Bronchus (tissue), 1 donor: ENCODE measurements around the gene ARHGEF28.

DNA sequence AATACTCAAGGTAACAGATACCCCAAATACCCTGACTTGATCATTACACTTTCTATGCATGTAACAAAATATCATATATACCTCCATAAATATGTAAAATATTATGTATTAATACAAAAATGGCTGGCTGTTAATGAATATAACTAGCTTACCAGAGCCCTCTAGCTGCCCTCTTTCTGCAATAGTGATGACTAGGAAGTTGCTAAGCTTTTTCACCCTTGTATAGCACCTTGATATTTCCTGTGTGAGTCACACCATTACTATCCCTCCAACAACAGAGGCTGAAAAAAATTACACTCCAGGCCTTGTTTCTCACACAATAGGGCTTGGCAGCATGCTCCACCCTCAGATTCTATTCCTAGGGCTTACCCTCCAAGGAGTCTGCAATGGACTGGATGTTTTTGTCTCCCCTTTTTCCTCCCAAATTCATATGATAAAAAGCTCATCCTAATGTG, 184.8 kb upstream of the MAP1B start:
- PRO-cap, result no peak

GRCh38 chr5:72014964-72015467, 92.3 kb upstream of the MAP1B start:
- PRO-cap, result unidirectional peak, minus-strand start at chr5:72015147

DNA sequence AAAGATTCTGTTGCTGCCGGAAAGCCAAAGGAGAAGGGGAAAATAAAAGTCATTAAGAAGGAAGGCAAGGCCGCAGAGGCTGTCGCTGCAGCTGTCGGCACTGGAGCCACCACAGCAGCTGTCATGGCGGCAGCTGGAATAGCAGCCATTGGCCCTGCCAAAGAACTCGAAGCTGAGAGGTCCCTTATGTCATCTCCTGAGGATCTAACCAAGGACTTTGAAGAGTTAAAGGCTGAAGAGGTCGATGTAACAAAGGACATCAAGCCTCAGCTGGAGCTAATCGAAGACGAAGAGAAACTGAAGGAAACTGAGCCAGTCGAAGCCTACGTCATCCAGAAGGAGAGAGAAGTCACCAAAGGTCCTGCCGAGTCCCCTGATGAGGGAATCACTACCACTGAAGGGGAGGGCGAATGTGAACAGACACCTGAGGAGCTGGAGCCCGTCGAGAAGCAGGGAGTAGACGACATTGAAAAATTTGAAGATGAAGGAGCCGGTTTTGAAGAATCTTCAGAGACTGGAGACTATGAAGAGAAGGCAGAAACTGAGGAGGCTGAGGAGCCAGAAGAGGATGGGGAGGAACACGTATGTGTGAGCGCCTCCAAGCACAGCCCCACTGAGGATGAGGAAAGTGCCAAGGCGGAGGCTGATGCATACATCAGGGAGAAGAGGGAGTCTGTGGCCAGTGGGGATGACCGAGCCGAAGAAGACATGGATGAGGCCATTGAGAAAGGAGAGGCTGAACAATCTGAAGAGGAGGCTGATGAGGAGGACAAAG, 88.6 kb downstream of the MAP1B start:
- PRO-cap, result no peak

- PRO-cap, result no peak
Observed at GRCh38 chr5:72225200-72225685, 94.8 kb downstream of the MRPS27 start.

GRCh38 chr5:72305075-72305506, 14.9 kb downstream of the MRPS27 start:
- PRO-cap, result no peak

DNA sequence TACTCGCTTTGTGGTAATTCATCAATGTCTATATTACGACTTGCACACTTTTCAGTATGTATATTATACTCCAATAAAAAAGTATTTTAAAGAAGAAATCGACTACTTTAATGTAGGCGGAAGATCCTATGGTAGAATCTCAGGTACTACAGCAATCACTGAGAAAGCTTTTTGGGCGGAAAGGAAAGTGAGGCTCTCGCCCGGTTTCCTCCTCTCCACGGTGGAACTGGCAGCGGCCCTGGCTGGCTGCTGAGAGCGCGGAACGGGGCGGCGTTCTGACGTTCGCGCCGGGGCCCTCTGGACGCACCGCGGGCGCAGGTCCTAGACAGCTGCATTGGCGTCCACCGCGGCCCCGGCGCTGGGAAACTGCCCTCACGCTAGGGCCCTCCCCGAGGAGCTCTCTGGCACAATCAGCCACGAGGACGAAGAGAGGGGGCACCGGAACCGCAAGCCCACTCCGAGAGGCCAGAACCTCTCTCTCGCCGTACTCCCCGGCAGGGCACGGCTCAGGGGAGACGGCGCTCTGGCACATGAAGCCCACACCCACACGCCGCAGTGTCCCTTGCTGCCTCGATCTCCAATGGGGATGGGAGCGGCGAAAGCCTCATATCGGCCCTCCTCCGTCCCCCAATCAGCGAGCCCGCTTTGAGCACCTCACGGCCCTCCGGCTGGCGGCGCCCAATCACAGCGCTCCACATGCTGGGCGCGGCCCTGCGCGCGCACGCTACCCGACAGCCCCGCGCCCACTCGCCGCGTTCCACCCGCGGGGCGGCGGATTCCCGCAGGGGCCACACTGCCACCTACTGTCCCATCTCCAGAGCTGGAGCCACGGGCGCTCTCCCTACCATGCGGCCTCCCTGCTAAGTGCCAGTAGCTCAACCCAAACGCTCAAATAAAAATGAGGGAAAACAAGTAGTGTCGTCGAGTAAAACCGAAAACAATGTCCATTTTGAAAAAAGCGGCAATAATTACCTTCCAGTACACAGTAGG, 12.0 kb downstream of the MRPS27 start:
- PRO-cap, result bidirectional peak, plus-strand start at position 273 of the sequence, minus-strand start at position 299 of the sequence; bidirectional peak, plus-strand start at position 817 of the sequence, minus-strand start at position 582 of the sequence

DNA sequence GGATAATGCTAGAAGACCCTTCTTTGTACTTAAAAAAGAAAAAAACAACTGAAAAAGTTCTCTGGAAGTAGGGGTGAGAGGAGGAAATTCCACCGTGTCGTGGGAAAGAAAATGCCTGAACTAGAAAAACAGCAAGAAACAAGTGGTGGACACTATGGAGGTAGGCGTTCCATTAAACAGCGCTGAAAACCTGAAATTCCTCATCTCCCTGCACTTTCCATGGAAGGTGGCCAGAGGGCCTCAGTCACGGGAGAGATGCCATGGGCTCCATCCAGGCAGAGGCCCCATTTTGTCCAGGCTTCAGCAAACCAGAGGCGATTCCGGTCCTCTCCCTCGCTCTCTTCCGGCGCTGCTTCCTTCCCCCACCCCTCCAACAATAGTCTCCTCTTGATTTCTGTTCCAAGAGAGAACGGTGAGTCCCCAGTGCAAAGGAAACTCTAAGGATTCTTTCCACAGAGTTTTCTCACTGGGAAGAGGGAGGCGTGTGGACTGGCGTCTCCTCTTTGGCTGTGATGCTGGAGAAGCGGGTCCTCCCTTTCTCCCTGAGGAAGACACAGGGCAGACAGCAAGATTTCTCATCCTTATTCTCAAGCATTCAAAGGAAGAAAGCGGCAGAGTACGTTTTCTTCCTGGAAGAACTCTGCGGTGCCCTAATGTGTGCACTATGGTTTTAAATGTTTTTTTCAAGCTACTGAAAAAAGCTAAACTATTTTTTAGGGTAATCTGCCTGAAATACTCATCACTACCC, 7.4 kb downstream of the ZNF366 start:
- PRO-cap, result no peak

DNA sequence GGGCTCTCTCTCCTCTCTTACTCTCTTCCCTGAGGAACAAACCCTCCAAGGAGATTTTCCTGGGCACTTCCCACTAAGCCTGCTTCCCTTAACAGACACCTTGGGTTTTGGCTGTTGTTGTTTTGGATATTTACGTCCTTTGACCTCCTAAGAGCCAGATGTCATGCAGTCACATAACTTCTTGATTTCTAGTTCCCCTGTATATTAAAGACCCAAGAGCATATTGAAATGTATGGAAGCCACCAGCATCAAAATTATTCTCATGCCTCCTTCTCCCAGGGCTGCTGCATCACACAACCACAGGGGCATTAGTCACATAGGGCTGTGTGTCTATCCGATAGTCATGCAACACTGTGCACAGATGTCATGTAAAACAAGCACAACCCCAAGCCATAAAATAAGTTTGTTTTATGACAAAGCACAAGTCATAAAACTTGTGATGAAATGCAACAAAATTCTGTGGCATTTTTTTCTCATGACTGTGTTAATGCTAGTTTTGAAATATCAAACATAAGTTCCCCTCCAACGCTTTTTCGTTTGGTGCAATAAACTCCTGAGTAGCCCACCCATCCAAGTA, 93.1 kb upstream of the ZNF366 start:
- PRO-cap, result no peak

- PRO-cap, result no peak
Observed at GRCh38 chr5:72618837-72619170, 111.6 kb upstream of the ZNF366 start.

DNA sequence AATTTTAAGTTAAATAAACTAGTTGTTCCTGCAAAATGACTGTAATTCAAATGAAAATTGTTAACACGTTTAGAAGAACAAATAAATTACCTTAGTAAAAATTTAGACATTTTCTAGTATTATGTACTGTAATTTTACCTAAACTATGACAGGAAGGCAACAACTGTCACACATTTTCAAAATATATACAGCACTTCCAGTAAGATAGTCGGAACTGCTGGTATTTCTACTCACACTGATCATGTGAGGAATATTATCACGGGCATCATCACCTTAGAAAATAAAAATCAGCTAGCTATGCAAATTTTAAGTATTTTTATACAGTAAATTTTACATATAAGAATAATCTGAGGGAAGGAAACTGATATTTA, 988 bp upstream of the TNPO1 start:
- PRO-cap, result no peak

DNA sequence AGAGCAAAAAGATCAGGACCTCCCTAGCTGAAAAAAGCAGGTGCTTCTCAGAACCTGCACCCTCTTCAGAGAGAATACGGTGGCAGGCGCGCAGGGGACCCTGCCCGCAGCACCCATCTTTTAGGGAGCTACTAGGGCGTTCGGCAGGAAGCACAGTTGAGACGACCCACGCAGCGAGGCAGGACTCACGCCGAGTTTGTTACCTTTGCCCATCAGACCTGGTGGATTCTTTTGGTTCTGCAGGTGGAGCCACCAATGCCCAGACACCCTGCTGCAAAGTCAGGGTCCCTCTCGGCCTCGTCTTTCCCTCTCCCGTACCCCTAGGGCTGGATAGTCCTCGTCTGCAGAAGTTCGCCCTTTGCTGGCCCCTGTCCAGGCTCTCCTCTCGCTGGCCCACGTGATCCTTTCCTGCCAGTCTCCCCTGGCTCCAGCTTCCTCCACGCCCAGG, 28.6 kb downstream of the TMEM174 start:
- PRO-cap, result no peak

DNA sequence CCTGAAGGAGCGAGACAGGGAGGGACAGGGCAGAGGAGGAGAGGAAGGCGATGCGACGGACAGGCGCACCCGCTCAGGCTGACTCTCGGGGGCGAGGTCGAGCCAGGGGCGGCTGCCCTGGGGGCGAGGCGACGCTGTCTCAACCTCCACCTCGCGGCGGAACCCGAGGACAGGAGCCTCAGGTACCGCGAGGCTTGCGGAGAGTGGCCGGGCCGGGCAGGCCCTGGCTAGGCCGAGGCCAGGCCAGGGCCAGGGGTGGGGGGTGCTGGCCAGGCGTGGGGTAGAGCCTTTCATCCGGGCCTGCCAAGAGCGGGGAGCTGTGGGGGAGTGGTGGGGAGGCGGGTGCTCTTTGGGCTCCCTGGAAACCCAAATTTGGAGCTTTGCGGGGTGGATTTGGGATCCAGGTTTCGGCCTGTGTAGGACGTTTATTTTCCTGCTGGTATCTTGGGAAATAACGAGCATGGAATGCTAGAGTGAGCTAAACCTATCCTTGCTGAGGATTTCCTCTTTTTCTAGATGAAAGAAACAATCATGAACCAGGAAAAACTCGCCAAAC, 454 bp downstream of the BTF3 start:
- PRO-cap, result no peak

- PRO-cap, result no peak
Observed at GRCh38 chr5:73564657-73564860, 880 bp downstream of the ANKRA2 start.

DNA sequence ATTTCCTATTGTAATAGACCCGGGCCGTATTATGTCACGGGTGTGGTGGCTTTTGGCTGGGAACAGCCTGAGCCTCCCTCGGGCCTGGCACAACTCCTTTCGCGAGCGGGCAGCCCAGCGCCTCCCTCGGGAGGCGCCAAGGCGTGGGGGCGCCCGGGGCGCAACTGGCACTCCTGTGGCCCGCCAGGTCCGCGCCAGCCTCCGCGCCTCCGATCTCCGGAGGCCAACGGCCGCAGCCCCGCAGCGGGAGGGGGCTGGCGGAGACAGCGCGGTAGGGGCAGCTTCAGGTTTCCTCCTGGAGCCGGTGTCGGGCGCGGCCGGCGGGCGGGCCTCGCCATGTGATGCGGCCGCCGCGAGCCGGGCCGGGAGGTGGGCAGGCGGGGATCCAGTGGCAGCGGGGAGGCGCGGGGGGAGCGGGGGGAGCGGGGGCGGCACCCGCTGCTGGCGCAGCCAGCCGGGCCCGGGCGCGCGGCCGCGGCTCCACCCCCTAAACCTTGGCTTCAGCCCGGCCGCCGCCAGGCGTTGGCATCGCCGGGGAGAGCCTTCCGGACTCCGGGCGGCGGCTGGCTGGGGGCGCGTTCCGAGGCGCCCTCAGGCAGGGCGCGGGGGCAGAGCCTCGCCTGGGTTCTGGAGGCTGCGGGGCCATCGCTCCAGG, at the start of gene ARHGEF28:
ARHGEF28 (plus strand) TSS at position 528 of the 655 bp plus-strand sequence.
- PRO-cap, result bidirectional peak, plus-strand start at position 528 of the sequence, minus-strand start at position 343 of the sequence

DNA sequence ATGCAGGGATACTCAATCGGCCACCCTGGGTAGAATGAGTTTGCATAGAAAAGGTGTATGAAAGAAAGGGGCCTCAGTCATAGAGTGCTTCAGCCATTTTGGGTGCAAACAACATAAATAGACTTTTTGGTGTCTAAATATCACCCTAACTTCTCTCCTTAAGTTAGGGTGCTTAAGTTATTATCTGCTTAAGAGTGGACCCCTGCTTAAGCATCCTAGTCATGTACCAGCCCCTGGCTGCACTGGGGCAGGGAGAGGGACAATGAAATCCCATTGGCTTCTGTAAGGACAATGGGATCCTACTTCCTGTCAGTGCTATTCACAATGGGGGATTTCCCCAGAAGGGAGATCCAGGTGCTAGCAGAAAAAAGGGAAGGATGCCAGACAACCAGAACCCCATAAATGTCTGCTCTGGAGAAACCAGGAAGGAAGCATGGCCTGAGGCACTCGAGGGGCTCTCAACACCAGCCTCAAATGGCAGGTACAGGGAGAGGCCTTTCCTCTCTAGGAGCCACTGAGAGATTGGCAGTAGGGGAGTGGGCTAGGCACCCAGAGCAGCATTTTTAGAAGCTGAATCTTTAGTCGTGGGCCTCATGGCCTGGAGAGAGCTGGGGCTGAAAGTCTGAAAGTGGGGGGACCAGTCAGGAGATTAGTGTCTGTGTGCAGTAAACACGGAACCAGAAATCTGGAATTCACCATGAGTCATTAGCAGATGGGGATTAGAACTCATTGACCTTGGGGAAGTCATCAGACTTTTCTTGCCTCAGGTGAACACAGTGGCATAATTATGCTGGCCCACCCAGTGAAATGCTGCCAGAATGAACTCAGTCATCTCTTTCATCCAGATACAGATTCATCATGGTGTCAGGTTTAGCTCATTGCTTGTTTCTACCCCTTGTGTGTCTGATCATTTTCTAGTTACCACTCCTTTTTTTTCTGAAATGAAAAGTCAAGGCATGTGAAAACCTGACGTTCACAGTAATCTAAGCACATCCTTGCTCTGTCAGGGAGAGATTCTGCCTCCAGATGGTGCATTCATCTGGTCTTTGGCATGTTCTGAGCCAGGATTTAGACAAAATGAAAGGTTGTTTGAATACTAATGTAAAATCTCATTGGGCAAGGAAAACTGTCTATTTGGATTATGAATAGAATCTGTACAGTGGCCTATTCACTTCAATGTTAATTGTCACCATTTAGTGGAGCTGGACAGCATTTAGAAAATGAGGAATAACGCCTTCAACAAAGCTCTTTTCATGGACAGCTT, 28.3 kb downstream of the ARHGEF28 start:
- PRO-cap, result no peak

- PRO-cap, result no peak
Observed at GRCh38 chr5:73900778-73901469, 274.9 kb downstream of the ARHGEF28 start.

GRCh38 chr5:74634694-74635667, 5.5 kb downstream of the ENC1 start:
- PRO-cap, result no peak

DNA sequence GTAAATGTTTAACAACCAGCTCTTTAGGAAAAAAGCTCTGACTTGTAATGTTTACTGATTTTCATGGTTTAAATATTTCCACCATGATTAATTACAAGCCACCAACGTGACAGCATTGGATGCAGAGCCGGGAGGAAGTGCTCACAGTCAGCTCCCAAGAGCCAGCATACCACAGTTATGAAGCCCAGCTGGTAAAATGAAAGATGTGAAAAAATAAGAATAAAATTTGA, 83.0 kb upstream of the FAM169A start:
- PRO-cap, result no peak

DNA sequence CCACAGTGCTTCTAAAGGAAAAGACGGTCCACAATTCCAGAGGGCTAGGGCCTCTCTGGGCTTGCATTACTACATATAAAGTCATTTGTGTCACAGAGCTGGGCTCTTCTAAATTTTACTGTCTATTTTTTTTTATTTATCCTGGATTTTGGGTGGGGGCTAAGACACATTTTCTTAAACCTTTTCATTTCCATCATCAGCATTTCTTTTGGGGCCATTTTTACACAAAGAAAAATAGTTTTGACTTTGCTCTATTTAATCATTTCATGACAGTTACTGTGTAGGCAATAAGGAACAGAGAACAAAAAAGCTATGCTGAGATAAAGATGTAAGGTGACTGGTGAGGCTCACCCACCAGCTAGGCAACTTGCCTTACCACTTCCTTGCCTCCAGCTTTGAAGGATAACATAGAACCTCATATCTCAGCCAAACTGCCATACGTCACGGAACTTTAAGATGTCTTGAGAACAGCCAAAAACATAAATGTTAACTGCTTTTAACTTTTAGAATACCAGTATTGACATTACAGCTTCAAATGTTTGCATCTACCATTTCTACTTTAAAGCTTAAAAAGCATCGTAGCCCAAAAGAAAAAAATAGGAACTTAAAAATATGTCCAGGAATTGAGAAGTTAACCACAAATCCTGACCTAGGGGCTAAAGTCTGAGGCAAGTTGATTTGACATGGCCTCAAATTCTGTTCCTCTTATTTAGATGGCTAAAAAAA, 7.5 kb upstream of the GCNT4 start:
- PRO-cap, result no peak

- PRO-cap, result no peak
Observed at GRCh38 chr5:75362390-75363101, 25.5 kb downstream of the HMGCR start.